ENCODE measurements around a stretch of chr3.

- RAMPAGE, long total RNA, result no peak
- RRBS, result no CpG with 5 or more reads among the region's 4 CpGs
PRO-cap:
- standard, result no peak
- CoPRO, capped RNA only, 2 experiments, result no peak in any of the 2 experiments
- CoPRO, capped and uncapped RNA, 2 experiments, result no peak in any of the 2 experiments
- CoPRO, uncapped RNA only, 2 experiments, result no peak in any of the 2 experiments
CAGE:
- cytosol, long polyA plus RNA, result no peak
- long polyA plus RNA, result no peak
- nucleolus, long total RNA, result no peak
- nucleus, long polyA plus RNA, result no peak
These were observed 13.4 kb downstream of the ATG3 start for GRCh38 chr3:112548330-112548860.

DNA sequence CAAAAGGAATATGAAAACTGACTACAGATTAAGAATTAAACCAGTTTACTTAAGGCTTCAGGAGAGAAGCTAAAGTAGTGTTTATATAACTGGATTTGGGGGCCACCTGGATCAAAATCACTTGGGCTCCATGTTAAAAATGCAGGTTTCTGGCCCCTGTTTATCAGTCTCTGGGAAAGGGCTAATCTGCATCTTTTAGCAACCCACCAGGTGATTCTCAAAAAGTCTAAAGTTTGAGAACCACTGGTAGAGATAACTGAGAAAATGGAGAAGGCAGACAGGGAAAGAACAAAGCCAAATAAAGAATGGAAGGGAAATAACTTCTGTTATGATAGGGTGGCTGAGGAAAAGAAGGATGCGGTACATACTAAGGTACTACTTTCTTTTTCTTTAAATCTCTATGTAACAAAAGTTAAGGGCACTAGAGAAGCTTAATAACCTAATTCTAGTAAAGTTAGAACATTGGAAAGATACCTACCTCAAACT is 13.4 kb downstream of the GTPBP8 start:
- RAMPAGE, long total RNA, result no peak
- RRBS, result no CpG with 5 or more reads among the region's 1 CpG
PRO-cap:
- standard, result no peak
- CoPRO, capped RNA only, 2 experiments, result no peak in any of the 2 experiments
- CoPRO, capped and uncapped RNA, 2 experiments, result no peak in any of the 2 experiments
- CoPRO, uncapped RNA only, 2 experiments, result peak in 1 of 2 experiments; most common plus-strand start position 163 of the sequence (in 1); most common minus-strand start position 85 of the sequence (in 1)
CAGE:
- cytosol, long polyA plus RNA, result no peak
- long polyA plus RNA, result no peak
- nucleolus, long total RNA, result no peak
- nucleus, long polyA plus RNA, result no peak

DNA sequence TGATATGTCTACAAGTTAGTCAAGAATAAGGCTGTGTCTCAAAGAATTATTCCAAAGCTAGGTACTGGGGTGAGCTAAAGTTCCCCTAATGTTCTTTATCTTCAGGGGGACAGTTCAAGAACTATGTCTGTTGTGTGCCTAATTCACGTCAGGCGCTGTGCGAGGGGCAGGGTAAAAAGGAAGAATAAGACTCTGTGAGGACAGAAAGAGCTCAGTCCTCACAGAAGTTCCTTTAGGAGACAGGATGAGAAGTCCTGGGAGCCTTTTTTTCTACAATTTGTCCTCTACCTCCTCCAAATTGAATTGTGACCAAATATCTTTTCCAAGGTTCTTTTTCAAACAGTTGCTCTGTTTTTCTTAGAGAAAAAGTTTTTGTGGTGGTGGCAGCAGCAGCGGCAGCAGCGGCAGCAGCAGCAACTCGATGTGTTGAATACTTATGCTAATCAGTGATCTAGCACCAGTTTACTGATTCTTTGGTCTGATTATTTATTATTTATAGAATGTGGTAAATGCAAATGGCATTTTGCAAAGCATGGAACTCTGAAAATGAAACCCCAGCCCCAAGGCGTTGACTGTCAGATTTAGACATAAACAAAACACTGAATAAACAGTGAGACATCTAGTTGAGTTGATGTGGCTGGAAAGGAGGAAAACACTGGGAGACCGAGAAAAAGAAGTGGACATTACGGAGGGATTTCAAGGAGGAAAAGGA is 59.9 kb upstream of the NEPRO start:
- RAMPAGE, long total RNA, result no peak
- RRBS, result no CpG with 5 or more reads among the region's 9 CpGs
PRO-cap:
- standard, result no peak
- CoPRO, capped RNA only, 2 experiments, result no peak in any of the 2 experiments
- CoPRO, capped and uncapped RNA, 2 experiments, result no peak in any of the 2 experiments
- CoPRO, uncapped RNA only, 2 experiments, result no peak in any of the 2 experiments
CAGE:
- cytosol, long polyA plus RNA, result no peak
- long polyA plus RNA, result no peak
- nucleolus, long total RNA, result no peak
- nucleus, long polyA plus RNA, result no peak

DNA sequence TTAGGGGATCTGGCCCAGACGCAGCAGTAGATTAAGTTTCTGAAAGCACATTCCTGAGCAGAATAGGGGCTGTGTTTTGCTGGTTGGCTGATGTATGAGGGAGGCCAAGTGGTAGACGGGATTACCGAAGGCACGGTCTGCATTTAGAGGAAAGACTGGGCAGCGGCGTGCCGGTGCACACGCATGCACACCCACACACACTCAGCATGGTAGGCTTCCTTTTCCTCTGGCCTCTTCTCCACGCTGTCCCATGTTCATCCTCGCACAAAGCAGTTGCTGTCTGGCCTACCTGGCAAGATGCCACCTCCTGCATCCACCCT is 43.1 kb downstream of the BOC start:
- RAMPAGE, long total RNA, result no peak
- RRBS, result no CpG with 5 or more reads among the region's 10 CpGs
PRO-cap:
- standard, result no peak
- CoPRO, capped RNA only, 2 experiments, result no peak in any of the 2 experiments
- CoPRO, capped and uncapped RNA, 2 experiments, result no peak in any of the 2 experiments
- CoPRO, uncapped RNA only, 2 experiments, result no peak in any of the 2 experiments
CAGE:
- cytosol, long polyA plus RNA, result no peak
- long polyA plus RNA, result no peak
- nucleolus, long total RNA, result no peak
- nucleus, long polyA plus RNA, result no peak

DNA sequence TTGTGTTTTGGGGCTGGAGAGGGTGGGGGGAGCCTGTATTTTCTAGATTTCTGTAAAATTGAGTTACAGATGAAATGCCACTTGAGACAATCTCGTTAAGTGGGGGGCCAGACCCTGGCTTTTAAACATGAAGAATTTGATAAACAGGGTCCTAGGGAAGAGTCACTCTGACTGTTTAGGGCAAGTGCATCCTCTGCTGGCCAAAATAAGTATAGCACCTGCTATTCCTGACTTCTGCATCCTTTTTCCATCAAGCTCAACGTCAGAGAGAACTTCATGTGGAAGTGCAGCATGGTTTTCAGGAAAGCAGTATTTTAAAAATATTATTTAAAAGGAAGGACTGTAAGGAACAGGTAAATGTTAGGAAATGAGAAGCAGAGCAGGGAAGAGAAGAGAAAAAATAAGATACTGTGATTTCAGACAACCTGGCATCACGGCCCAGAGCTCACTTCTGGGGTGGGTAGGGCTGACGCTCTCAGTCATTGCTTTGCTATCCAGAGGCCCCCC is 76.8 kb downstream of the BOC start:
- RAMPAGE, long total RNA, result no peak
- RRBS, result no CpG with 5 or more reads among the region's 4 CpGs
PRO-cap:
- standard, result no peak
- CoPRO, capped RNA only, 2 experiments, result no peak in any of the 2 experiments
- CoPRO, capped and uncapped RNA, 2 experiments, result no peak in any of the 2 experiments
- CoPRO, uncapped RNA only, 2 experiments, result no peak in any of the 2 experiments
CAGE:
- cytosol, long polyA plus RNA, result no peak
- long polyA plus RNA, result no peak
- nucleolus, long total RNA, result no peak
- nucleus, long polyA plus RNA, result no peak

GRCh38 chr3:113533595-113534000 is 1.2 kb downstream of the SIDT1 start:
- RAMPAGE, long total RNA, result no peak
- RRBS, result no CpG with 5 or more reads among the region's 10 CpGs
PRO-cap:
- standard, result no peak
- CoPRO, capped RNA only, 2 experiments, result no peak in any of the 2 experiments
- CoPRO, capped and uncapped RNA, 2 experiments, result no peak in any of the 2 experiments
- CoPRO, uncapped RNA only, 2 experiments, result no peak in any of the 2 experiments
CAGE:
- cytosol, long polyA plus RNA, result no peak
- long polyA plus RNA, result no peak
- nucleolus, long total RNA, result no peak
- nucleus, long polyA plus RNA, result no peak

- RAMPAGE, long total RNA, result no peak
- RRBS, result no CpG with 5 or more reads among the region's 4 CpGs
PRO-cap:
- standard, result no peak
- CoPRO, capped RNA only, 2 experiments, result no peak in any of the 2 experiments
- CoPRO, capped and uncapped RNA, 2 experiments, result no peak in any of the 2 experiments
- CoPRO, uncapped RNA only, 2 experiments, result no peak in any of the 2 experiments
CAGE:
- cytosol, long polyA plus RNA, result no peak
- long polyA plus RNA, result no peak
- nucleolus, long total RNA, result no peak
- nucleus, long polyA plus RNA, result no peak
These were observed 2.0 kb downstream of the SIDT1 start for GRCh38 chr3:113534307-113534733.

GRCh38 chr3:113663854-113664334 is 32.5 kb downstream of the USF3 start:
- RAMPAGE, long total RNA, result no peak
- RRBS, result no CpG with 5 or more reads among the region's 1 CpG
PRO-cap:
- standard, result no peak
- CoPRO, capped RNA only, 2 experiments, result no peak in any of the 2 experiments
- CoPRO, capped and uncapped RNA, 2 experiments, result no peak in any of the 2 experiments
- CoPRO, uncapped RNA only, 2 experiments, result no peak in any of the 2 experiments
CAGE:
- cytosol, long polyA plus RNA, result no peak
- long polyA plus RNA, result no peak
- nucleolus, long total RNA, result no peak
- nucleus, long polyA plus RNA, result no peak

DNA sequence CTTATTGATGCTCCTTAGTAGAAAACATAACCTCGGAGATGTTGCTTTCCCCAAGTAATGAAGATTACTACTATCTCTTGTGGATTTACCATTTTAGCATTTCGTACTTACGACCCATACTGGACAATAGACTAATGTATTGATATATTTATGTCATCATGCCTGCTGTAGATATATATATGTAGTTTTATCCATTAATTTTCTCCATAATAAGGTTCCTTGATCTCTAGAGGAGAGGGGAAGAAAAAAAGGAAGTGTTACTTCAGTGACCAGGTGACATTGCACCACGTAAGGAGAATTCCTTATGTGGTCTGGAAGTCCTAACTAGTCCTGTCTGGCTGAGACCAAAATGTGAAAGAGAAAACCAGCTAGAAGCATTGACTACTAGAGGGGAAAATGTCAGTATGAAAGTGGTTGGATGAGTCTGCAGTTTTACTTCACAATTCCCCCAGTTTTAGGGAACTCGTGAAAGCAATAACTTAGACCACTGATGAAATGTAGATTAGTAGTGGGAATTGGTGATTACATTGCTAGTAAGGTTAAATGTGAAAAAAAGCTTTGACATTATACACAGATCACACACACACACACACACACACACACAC is 2.0 kb downstream of the ATP6V1A start:
- RAMPAGE, long total RNA, result no peak
- RRBS, result no CpG with 5 or more reads among the region's 5 CpGs
PRO-cap:
- standard, result no peak
- CoPRO, capped RNA only, 2 experiments, result no peak in any of the 2 experiments
- CoPRO, capped and uncapped RNA, 2 experiments, result no peak in any of the 2 experiments
- CoPRO, uncapped RNA only, 2 experiments, result no peak in any of the 2 experiments
CAGE:
- cytosol, long polyA plus RNA, result no peak
- long polyA plus RNA, result no peak
- nucleolus, long total RNA, result no peak
- nucleus, long polyA plus RNA, result no peak

DNA sequence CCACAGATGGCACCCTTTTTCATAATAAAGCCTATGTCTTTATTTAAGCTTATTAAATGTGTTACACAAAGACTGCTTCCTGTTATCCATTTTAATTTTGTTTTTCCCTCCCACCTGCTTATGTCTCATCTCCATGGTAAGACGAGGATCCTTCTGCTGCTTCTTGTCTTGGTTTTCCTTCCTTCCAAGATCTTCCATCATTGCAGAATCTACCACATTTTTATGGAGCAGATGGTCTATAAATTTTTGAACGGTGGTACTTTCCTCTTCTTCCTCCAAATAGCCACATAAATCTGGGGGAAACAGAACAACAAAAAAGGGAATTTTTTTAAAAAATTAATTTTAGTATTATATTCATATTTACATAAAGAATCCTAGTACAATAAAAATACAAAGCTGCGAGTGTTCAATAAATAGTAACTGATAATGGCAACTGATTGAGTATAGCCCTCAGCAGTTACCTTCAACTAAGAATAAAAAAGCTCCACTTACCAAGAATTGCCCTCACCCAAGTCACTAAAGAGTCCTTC is 19.8 kb downstream of the CCDC191 start:
- RAMPAGE, long total RNA, result no peak
- RRBS, result no CpG with 5 or more reads among the region's 3 CpGs
PRO-cap:
- standard, result no peak
- CoPRO, capped RNA only, 2 experiments, result no peak in any of the 2 experiments
- CoPRO, capped and uncapped RNA, 2 experiments, result no peak in any of the 2 experiments
- CoPRO, uncapped RNA only, 2 experiments, result no peak in any of the 2 experiments
CAGE:
- cytosol, long polyA plus RNA, result no peak
- long polyA plus RNA, result no peak
- nucleolus, long total RNA, result no peak
- nucleus, long polyA plus RNA, result no peak

GRCh38 chr3:114092474-114092974 is 36.0 kb downstream of the QTRT2 start:
- RAMPAGE, long total RNA, result no peak
- RRBS, result no CpG with 5 or more reads among the region's 9 CpGs
PRO-cap:
- standard, result no peak
- CoPRO, capped RNA only, 2 experiments, result no peak in any of the 2 experiments
- CoPRO, capped and uncapped RNA, 2 experiments, result no peak in any of the 2 experiments
- CoPRO, uncapped RNA only, 2 experiments, result no peak in any of the 2 experiments
CAGE:
- cytosol, long polyA plus RNA, result no peak
- long polyA plus RNA, result no peak
- nucleolus, long total RNA, result no peak
- nucleus, long polyA plus RNA, result no peak

DNA sequence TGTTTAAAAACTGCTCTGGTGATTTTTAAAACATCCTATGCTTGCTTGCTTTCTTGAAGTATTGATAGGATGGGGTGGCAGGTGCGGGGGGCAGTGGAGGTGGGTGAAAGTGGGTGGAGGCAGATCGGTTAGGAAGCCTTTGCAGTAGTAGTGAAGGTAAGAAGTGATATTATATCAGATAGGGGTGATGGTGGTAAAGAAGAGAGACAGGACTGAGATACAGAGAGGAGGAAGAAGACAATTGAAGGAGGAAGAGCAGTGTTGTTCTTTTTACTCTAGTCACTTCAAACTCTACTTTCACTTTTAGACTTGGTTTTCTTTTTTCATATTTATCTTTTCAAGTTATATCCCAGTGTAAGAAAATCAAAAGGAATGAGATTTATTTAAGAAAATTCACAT is 11.0 kb downstream of the ZNF80 start:
- RAMPAGE, long total RNA, result no peak
- RRBS, result no CpG with 5 or more reads among the region's 2 CpGs
PRO-cap:
- standard, result no peak
- CoPRO, capped RNA only, 2 experiments, result no peak in any of the 2 experiments
- CoPRO, capped and uncapped RNA, 2 experiments, result no peak in any of the 2 experiments
- CoPRO, uncapped RNA only, 2 experiments, result no peak in any of the 2 experiments
CAGE:
- cytosol, long polyA plus RNA, result no peak
- long polyA plus RNA, result no peak
- nucleolus, long total RNA, result no peak
- nucleus, long polyA plus RNA, result no peak

DNA sequence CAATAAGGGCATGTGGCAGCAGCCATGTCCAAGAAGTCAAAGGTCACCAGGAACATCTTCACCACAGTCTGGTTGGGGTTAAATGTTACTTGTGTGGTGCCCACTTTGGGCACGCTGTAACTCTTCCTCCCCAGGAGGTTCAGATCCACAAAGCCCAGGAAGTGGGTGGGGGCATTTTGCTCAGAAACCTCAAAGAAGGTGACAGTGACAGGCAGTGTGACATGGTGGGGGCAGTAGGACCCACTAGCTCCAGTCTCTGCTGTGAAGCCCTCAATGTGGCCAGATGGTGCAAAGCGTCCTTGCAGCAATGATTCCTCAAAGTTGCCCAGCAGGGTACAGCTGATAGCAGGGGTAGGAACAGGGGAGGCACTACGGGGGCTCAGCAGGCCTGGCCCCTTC is 5.7 kb downstream of the ZNF80 start:
- RAMPAGE, long total RNA, result no peak
- RRBS, result no CpG with 5 or more reads among the region's 3 CpGs
PRO-cap:
- standard, result no peak
- CoPRO, capped RNA only, 2 experiments, result no peak in any of the 2 experiments
- CoPRO, capped and uncapped RNA, 2 experiments, result no peak in any of the 2 experiments
- CoPRO, uncapped RNA only, 2 experiments, result no peak in any of the 2 experiments
CAGE:
- cytosol, long polyA plus RNA, result no peak
- long polyA plus RNA, result no peak
- nucleolus, long total RNA, result no peak
- nucleus, long polyA plus RNA, result no peak

- RAMPAGE, long total RNA, result no peak
- RRBS, result no CpG with 5 or more reads among the region's 6 CpGs
PRO-cap:
- standard, result no peak
- CoPRO, capped RNA only, 2 experiments, result no peak in any of the 2 experiments
- CoPRO, capped and uncapped RNA, 2 experiments, result no peak in any of the 2 experiments
- CoPRO, uncapped RNA only, 2 experiments, result no peak in any of the 2 experiments
CAGE:
- cytosol, long polyA plus RNA, result no peak
- long polyA plus RNA, result no peak
- nucleolus, long total RNA, result no peak
- nucleus, long polyA plus RNA, result no peak
These were observed 25.4 kb downstream of the TIGIT start for GRCh38 chr3:114318825-114320049.

GRCh38 chr3:114370305-114371092 is 76.7 kb downstream of the TIGIT start:
- RAMPAGE, long total RNA, result no peak
- RRBS, result no CpG with 5 or more reads among the region's 4 CpGs
PRO-cap:
- standard, result no peak
- CoPRO, capped RNA only, 2 experiments, result no peak in any of the 2 experiments
- CoPRO, capped and uncapped RNA, 2 experiments, result no peak in any of the 2 experiments
- CoPRO, uncapped RNA only, 2 experiments, result no peak in any of the 2 experiments
CAGE:
- cytosol, long polyA plus RNA, result no peak
- long polyA plus RNA, result no peak
- nucleolus, long total RNA, result no peak
- nucleus, long polyA plus RNA, result no peak

GRCh38 chr3:114406309-114406660 is 112.5 kb downstream of the TIGIT start:
- RAMPAGE, long total RNA, result no peak
- RRBS, result no CpG with 5 or more reads among the region's 3 CpGs
PRO-cap:
- standard, result no peak
- CoPRO, capped RNA only, 2 experiments, result no peak in any of the 2 experiments
- CoPRO, capped and uncapped RNA, 2 experiments, result no peak in any of the 2 experiments
- CoPRO, uncapped RNA only, 2 experiments, result no peak in any of the 2 experiments
CAGE:
- cytosol, long polyA plus RNA, result no peak
- long polyA plus RNA, result no peak
- nucleolus, long total RNA, result no peak
- nucleus, long polyA plus RNA, result no peak

- RAMPAGE, long total RNA, result no peak
- RRBS, result no CpG with 5 or more reads among the region's 19 CpGs
PRO-cap:
- standard, result no peak
- CoPRO, capped RNA only, 2 experiments, result no peak in any of the 2 experiments
- CoPRO, capped and uncapped RNA, 2 experiments, result no peak in any of the 2 experiments
- CoPRO, uncapped RNA only, 2 experiments, result no peak in any of the 2 experiments
CAGE:
- cytosol, long polyA plus RNA, result no peak
- long polyA plus RNA, result no peak
- nucleolus, long total RNA, result no peak
- nucleus, long polyA plus RNA, result no peak
These were observed 115.1 kb downstream of the TIGIT start for GRCh38 chr3:114408569-114409776.

- RAMPAGE, long total RNA, result no peak
- RRBS, result no CpG with 5 or more reads among the region's 5 CpGs
PRO-cap:
- standard, result no peak
- CoPRO, capped RNA only, 2 experiments, result no peak in any of the 2 experiments
- CoPRO, capped and uncapped RNA, 2 experiments, result no peak in any of the 2 experiments
- CoPRO, uncapped RNA only, 2 experiments, result no peak in any of the 2 experiments
CAGE:
- cytosol, long polyA plus RNA, result no peak
- long polyA plus RNA, result no peak
- nucleolus, long total RNA, result no peak
- nucleus, long polyA plus RNA, result no peak
These were observed 118.6 kb downstream of the TIGIT start for GRCh38 chr3:114412266-114412978.

DNA sequence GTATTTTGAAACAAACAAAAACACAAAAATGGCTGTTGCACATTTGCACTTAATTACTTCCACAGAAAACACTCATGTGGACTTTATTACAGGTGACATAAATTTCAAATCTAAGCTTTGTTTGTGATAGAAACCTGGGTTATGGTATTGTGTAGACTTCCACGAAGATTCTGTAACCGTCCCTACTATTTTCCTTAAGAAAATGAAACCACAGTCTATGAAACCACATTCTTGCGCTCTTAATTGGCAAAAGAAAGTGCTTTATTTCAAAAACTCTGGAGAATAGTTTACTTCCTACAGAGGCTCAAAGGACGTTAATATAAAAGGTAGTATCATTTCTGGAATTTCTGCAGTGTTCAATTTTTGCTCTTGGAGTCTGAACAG is 123.4 kb downstream of the TIGIT start:
- RAMPAGE, long total RNA, result no peak
- RRBS, result no CpG with 5 or more reads among the region's 4 CpGs
PRO-cap:
- standard, result no peak
- CoPRO, capped RNA only, 2 experiments, result no peak in any of the 2 experiments
- CoPRO, capped and uncapped RNA, 2 experiments, result no peak in any of the 2 experiments
- CoPRO, uncapped RNA only, 2 experiments, result no peak in any of the 2 experiments
CAGE:
- cytosol, long polyA plus RNA, result no peak
- long polyA plus RNA, result no peak
- nucleolus, long total RNA, result no peak
- nucleus, long polyA plus RNA, result no peak